Peripheral blood mononuclear cell (primary cell): ENCODE results near the genes NEK3, SUGT1 and PCDH8.

DNA sequence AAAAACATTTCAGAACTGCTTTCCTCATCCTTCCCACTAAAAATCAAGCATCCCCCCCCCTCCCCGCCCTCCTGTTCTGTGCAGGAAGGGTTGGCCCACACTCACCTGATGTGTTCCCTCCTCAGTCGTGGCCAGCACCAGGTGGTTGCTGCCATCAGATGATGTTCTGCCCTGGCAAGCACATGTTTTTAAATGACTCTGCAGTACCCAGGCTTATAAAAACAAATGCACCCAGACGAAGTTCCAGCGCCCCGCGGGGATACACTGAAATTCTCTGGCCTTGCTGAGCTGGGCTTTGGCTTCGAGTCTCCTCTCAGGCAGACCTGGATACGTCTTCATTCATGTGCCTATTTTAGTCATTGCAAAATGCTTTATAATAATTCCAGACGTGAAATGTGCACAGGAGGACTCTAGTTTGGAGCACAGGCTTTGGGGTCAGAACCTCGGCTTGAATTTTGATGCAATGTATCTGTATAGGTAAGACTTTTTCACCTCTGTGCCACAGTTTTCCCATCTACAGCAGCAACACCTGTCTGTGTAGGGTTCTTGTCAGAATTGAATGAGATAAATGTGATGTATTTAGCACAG is 316.2 kb downstream of the DLEU7 start:
- PRO-cap, 8 experiments = no peak in any of the 8 experiments

- PRO-cap, 8 experiments = no peak in any of the 8 experiments
Observed at GRCh38 chr13:50684324-50684786, 159.1 kb downstream of the DLEU7 start.

DNA sequence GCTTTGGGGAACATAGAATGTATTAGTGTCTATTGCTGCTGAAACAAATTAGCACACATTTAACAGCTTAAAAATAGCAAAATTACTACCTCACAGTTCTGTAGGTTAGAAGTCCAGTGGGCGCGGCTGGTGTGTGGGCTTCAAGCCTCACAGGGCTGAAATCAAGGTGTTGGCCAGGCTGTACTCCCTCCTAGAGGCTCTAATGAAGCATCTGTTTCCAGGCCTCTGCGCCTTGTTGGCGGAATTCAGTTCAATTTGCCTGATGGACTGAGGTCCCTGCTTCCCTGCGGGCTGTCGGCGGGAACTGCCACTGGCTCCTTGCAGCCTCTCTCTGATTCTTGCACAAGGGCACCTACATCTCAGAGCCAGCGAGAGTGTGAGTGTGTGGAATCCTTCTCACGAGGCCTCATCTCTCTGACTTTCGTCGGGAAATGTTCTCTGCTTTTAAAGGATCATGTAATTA is 128.7 kb downstream of the DLEU7 start:
- PRO-cap, 8 experiments = no peak in any of the 8 experiments

DNA sequence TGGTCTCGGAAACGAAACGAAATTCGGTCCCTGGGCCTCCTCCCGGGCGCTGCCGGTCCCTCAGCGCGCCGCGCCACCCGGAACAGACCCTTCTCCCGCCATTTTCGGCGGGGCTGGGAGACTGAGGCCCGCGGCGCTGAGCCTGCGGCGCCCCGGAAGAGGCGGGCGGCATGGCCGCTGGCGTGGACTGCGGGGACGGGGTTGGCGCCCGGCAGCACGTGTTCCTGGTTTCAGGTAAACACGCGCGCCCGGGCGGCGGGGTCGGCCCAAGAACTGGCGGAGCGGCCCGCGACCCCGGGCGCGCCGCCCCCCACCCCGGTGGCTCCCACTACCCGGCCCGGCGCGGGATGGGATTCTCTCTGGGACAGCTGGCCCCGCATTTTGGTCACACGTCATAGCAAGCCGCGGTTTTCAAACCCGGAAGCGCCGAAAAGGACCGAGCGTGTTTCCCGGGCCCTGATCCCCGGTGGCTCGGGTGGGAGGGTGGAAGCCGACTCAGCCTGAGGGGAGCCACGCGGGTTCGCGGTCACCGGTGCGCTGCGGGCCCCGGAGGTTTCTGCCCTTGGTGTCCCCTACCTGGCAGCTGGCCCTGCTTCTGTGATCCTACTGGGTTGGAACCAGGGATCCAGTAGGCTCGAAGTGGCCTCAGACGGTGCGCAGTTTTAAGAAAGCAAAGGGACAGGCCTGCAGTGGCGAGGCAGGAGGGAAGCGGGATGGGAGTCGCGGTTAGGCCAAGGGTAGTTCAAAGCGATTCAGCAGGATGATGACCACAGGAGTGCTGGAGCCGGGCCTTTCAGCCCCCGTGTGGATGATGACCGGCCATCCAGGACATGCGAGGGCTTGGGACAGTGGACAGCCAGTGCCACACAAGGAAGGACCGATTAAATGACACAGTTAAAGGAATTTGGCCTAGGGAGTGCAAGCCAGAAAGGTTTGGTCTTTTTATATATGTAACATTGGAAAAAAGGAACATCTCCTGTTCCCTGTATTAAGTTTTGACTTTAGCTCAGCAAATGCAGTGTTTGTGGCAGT is 632 bp downstream of the RNASEH2B start:
- PRO-cap, 8 experiments = peak in 8 of 8 experiments; most common plus-strand start position 164 of the sequence (in 6); most common minus-strand start position 115 of the sequence (in 8)

- PRO-cap, 8 experiments = no peak in any of the 8 experiments
Observed at GRCh38 chr13:50911439-50911829, 1.8 kb downstream of the RNASEH2B start.

DNA sequence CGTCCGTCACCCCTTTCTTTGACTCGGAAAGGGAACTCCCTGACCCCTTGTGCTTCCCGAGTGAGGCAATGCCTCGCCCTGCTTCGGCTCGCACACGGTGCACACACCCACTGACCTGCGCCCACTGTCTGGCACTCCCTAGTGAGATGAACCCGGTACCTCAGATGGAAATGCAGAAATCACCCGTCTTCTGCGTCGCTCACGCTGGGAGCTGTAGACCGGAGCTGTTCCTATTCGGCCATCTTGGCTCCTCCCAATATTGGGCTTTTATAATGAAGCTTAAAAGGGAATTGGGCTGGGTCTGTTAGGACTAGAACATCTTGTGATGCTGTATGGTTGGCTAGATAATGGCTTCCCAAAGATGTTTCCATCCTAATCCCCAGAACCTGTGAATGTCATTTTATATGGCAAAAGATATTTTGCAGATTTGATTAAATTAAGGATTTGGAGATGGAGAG is 30.5 kb downstream of the C13orf42 start:
- PRO-cap, 8 experiments = no peak in any of the 8 experiments

GRCh38 chr13:51174576-51175495 is 47.4 kb upstream of the FAM124A start:
- PRO-cap, 8 experiments = no peak in any of the 8 experiments

GRCh38 chr13:51785843-51786700 is 17.9 kb downstream of the DHRS12 start:
- PRO-cap, 8 experiments = no peak in any of the 8 experiments

DNA sequence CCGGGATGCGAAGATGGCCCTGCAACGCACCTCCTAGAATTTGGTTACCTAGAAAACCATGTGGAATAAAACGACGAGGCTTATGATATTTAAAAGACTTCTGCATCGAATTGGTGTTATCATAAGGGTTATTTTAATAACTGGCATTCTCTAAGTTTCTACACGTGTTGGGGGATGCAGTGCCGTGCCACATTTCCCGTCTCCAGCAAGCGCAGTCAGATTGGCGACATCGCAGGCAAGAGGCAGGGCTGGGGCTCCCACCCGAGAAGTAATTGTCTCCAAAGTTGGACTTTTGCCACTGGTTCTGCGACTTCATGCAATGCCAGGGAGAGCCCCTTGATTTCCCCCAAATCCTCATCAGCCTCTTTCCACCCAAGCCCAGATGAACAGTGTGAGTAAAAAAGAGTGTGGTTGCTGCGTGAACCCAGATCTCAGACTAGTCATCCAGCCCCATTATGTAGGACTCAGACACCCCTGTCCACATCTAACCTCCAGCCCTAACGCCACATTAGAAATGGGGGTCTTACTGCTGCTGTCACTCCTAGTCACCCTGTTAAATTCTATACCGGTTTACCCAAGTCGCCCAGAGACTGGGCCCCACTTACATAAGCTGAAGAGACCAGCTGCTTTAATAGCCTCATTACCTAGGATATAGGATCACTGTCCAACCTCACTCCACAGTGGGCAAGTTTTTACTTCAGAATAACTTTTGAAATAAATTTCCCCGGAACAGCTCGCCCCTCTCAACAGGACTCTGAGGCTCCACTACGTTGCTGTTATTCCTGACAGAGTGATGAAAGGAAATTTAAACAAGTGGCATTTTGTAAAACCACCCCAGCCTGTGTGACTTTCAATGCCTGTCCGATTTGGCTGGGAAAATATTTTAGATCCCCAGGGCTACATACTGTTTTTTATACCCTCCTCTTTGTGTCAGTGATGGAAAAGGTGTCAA is 724 bp upstream of the DHRS12 start:
- PRO-cap, 8 experiments = peak in 8 of 8 experiments; most common plus-strand start position 212 of the sequence (in 2); most common minus-strand start position 438 of the sequence (in 8)

GRCh38 chr13:51827158-51827790 is 17.7 kb downstream of the TMEM272 start:
- PRO-cap, 8 experiments = no peak in any of the 8 experiments

DNA sequence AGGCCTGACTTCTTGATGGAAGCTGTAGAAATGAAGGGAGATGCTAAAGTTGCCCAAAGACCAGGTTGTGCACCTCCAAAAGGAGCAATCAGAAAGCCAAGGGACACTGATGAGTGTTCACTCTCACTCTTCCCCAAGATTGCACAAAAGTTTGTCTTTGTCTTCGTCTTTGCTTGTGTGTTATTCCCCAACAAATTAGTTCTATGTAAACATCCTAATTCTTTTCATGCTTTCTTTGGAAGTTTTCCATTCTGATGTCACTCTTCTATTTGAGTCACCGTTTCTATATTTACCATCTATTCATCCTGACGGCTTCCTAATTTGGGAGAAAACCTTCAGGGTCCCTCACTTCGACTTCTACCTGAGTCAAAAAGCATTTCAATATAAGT is 3.7 kb upstream of the TMEM272 start:
- PRO-cap, 8 experiments = no peak in any of the 8 experiments

DNA sequence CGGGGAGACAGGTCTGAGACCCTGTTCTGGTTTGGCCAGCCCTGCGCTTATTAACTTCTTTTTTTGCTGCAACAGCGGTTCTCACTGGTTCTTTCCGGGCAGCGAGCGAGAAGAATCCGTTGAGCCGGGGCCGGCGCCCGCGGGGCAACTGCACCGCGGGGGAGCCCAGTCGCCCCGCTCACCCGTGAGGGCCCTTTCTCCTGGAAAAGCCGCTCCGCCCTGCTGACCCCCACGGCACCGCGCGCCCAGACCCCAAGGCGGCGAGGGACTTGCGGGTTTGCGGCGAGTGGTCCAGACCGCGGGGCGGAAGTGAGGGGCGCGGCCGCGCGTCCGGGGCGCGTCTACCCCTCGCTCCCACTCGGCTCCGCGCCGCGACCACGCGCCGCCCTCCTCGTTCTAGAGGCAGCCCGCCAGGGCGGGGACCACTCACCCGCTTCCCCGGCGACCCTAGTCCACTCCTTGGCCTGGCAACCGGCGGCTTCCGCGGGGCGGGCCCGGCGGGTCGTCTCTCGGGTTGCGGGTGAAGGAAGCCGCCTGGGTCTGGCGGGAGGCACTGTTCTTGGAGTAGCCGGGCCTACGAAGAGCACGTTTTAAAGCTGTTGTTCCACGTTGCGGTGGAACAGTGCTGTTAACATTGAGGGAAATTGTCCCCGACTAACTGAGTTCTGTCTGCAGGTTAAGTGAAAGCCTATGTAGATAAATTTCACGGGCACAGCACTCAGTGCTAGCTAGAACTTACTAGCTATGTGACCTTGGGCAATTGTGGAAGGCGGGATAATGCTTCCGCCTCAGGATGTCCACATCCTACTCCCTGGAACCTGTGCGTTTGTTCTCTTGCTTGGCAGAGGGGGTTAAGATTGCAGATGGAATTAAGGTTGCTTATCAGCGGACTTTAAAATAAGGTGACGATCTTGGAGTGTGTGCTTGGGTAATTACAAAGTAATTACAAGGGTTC is at the start of gene NEK3:
Gene NEK3, minus strand, starts transcription at position 485 of the 955 bp plus-strand sequence.
- PRO-cap, 8 experiments = peak in 7 of 8 experiments; most common plus-strand start position 108 of the sequence (in 2); most common minus-strand start position 449 of the sequence (in 4)

- PRO-cap, 8 experiments = no peak in any of the 8 experiments
Observed at GRCh38 chr13:52600269-52600687, 42.0 kb upstream of the HNRNPA1L2 start.

- PRO-cap, 8 experiments = peak in 8 of 8 experiments; most common plus-strand start chr13:52652840 (in 7); most common minus-strand start chr13:52652681 (in 2)
Observed at GRCh38 chr13:52652514-52653389, at the start of gene SUGT1. TSS of gene SUGT1 (plus strand) at chr13:52652836.

GRCh38 chr13:52848468-52849382 is at the start of gene PCDH8:
TSS of gene PCDH8 (minus strand) at chr13:52848640.
- PRO-cap, 8 experiments = peak in 3 of 8 experiments; most common minus-strand start chr13:52848640 (in 3)

GRCh38 chr13:55293460-55293659 is 1847.4 kb upstream of the PRR20A start:
- PRO-cap, 8 experiments = no peak in any of the 8 experiments

DNA sequence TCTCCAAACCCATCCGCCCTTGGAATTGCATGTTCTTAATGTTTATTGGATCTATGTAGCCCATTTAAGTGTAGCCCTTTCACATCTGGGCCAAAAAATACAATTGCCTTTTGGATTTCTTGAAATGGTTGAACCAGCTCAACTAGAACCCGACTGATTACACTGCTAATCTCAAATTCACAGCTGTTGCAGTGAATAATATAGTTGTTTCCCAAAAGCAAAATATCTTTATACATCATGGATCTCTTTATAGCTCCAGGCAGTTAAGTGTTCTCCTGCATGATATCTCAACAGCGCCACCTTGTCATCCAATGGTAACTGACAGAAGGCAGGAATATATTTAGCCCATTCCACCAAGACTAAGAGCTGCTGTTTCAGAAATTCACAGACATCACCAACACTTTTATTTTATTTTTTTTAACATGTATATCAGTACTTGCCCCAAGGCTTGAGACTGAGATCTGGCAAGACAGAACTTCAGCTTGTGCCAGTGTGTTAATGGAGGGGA is 1141.0 kb upstream of the PRR20A start:
- PRO-cap, 8 experiments = no peak in any of the 8 experiments

- PRO-cap, 8 experiments = no peak in any of the 8 experiments
Observed at GRCh38 chr13:58701288-58701756, 1069.8 kb downstream of the PCDH17 start.

GRCh38 chr13:59497590-59498234 is 666.0 kb downstream of the DIAPH3 start:
- PRO-cap, 8 experiments = no peak in any of the 8 experiments

GRCh38 chr13:59531298-59532267 is 632.1 kb downstream of the DIAPH3 start:
- PRO-cap, 8 experiments = no peak in any of the 8 experiments